Temporal lobe (tissue), 2 donors: ENCODE results near the genes FANCF, CCDC34, LGR4, DNAJC24 and ELP4.

DNA sequence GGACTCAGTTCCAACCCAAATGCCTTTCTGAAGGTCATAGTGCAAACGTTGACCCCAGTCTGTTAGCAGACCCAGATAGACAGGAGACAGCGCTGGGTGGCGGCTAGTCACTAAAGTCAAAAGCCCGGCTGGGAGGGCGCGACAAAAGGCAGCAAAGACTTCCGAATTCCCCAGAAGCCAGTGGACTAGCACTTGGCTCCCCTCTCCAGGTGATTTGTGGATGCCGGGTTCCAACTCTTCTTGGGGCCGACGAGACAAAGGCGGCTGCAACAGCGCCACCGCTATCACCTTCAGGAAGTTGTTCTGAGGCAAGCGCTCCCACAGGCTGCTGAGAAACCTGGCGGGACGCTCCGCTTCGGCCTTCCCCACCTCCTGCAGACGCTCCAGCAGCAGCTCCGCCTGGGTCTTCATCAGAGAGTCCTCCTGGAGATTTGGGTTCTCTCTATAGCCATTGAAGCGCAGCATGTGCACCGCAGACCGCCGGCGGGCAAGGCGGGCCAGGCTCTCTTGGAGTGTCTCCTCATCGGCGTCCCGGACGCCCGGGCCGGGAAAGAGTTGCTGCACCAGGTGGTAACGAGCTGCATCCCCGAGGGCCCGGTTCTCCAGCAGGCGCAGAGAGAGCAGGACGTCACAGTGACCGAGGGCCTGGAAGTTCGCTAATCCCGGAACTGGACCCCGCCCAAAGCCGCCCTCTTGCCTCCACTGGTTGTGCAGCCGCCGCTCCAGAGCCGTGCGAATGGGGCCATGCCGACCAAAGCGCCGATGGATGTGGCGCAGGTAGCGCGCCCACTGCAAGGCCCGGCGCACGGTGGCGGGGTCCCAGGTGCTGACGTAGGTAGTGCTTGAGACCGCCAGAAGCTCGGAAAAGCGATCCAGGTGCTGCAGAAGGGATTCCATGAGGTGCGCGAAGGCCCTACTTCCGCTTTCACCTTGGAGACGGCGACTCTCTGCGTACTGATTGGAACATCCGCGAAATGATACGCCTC is at the start of gene FANCF:
Gene FANCF (minus strand): TSS at position 910 of the 986 bp plus-strand sequence.
- RAMPAGE, long total RNA, result no peak

DNA sequence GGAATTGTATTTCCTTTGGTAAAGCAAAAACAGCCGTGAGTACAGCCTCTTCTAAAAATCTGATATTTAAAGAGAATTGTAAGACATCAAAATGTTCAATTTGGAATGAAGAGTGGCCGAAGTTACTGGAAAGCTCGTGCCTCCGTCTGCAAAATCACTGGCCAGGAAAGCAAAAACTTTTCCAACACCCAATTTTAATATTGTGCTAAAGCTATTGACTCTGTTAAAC is 303 bp upstream of the GAS2 start:
- RAMPAGE, long total RNA, result no peak

DNA sequence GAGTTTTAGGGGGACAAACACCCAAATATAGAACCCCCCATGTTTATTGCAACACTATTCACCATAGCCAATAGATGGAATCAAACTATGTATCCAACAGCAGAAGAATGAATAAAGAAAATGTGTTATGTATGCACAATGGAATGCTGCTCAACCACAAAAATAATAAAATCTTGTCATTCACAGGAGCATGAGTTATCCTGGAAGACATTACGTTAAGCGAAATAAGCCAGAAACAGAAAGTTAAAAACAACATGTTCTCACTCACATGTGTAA is 908.2 kb upstream of the ANO3 start:
- RAMPAGE, long total RNA, result no peak

GRCh38 chr11:25924512-25924782 is 407.5 kb upstream of the ANO3 start:
- RAMPAGE, long total RNA, result no peak

GRCh38 chr11:26188521-26189100 is 143.3 kb upstream of the ANO3 start:
- RAMPAGE, long total RNA, result no peak

DNA sequence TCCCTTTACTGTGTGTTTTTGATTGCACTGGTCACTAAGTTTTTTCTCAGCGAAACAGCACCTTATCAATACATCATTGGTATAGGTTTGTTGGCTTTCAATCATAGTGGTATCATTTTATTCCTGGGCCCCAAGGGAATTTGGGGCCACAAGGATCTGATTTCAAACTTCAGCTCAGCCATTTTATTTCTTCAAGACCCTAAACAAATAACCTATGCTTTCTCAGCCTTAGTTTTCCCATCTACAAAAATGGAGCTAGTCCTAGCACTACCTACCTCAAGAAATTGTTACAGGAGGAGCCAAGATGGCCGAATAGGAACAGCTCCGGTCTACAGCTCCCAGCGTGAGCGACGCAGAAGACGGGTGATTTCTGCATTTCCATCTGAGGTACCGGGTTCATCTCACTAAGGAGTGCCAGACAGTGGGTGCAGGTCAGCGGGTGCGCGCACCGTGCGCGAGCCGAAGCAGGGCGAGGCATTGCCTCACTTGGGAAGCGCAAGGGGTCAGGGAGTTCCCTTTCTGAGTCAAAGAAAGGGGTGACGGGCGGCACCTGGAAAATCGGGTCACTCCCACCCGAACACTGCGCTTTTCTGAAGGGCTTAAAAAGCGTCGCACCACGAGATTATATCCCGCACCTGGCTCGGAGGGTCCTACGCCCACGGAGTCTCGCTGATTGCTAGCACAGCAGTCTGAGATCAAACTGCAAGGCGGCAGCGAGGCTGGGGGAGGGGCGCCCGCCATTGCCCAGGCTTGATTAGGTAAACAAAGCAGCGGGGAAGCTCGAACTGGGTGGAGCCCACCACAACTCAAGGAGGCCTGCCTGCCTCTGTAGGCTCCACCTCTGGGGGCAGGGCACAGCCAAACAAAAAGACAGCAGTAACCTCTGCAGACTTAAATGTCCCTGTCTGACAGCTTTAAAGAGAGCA is 143.3 kb downstream of the CCDC34 start:
- RAMPAGE, long total RNA, result no peak

- RAMPAGE, long total RNA, result no peak
Observed at GRCh38 chr11:27362495-27363768, at the start of gene CCDC34. CCDC34 (minus strand) TSS chr11:27363215.

DNA sequence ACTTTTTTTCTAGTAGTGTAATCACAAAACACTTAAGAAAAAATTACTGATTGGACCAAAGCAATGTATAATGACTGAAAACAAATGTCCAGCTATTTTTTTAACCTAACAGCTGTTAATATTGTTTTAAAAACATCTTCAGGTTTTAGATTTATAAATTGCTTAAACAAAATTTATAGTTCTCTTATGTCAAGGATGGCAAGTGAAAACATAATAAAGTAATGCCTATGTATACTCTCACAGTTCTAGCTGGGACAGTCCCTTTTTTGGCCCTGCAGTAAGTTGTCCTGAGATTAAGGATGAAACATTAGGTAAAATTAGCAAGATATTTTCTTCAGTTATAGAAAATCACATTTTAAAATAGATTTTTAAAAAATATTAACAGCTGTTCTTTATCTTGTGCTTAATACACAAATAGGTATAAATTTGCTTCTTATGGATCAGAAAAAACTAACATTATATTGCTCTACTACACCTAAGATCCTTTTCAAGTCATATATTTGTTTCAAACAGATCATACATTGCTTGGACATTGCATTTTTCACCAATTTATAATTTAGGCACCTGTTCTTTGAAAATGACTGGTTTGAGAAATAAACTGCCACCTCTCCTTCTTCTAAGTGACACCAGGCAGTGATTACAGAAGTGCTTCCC is 4.2 kb upstream of the CCDC34 start:
- RAMPAGE, long total RNA, result no peak

DNA sequence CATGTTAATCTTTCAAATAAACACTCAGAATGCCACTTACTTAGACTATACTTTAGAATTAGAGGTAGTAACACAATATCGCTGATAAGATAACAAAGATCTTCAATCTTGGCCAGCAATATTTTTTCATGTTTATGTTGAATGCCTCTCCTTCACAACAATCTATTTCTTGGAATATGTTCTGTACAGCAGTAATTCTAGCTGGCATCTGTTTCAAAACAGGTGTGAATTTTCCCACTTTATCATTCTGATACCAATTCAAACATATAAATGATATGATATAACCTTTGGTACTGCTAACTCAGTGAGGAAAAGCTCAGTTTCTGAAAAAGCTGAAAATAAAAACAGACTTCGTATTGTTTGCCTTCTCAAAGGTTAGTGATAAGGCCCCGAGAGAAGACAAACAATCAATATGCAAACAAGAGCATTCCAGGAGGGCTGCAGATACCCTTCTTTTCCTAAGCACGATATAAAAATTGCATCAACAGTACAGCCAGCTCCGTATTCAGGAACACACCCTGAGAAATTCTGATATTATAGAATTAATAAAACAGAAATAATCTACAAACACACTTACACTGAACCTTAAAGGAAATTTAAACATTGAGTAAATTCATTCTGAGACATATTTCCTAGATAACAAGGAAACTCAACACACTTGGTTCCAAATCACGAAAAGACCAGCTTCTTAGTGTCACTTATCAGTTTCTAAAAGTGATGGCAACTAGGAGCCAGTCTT is 11.2 kb upstream of the CCDC34 start:
- RAMPAGE, long total RNA, result no peak

DNA sequence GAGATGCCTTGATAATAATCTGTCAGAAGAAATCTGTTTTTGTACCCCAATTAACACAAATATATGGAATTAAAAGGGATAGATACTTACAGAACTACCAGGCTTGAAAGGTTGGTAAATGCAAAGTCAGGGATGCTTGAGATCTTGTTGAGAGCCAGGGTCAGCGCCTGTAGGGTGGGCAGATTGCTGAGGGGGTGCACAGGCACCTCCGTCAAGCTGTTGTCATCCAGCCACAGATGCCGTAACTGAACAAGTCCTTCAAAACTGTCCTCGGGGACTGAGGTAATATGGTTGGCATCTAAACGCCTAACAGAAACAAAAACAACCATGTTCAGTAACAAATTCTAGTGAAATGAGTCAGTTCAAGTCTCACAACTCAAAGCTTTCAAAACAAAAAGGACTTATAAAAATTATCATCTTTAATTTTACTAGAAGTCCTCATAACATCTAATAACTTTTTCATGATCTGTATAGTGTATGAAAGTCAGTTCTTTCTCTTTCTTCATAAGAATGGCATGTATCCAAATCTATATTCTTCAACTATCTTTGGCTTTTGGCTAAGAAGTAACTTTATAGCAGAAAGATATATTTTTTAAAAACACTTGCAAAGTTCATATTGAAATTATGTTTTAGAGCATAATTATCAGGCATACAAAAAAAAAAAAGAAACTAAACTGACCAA is 22.3 kb upstream of the CCDC34 start:
- RAMPAGE, long total RNA, result no peak

GRCh38 chr11:27472369-27473341 is at the start of gene LGR4:
LGR4 (minus strand) TSS chr11:27472790.
- RAMPAGE, long total RNA, result no peak

DNA sequence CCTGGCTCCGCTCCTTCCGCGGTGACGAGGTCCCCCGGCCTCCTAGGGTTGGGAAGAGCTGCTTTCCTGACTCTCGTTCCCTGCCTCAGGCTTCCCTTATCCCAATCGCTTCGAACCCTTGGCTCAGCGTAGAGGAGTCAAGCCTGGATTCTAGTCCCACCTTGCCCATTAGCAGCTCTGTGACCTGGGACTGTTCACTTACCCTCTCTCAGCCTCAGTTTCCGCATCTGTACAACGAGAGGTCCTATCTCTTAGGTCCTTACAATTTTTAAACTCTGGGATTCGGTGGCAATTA is 312 bp upstream of the LIN7C start:
- RAMPAGE, long total RNA, result no peak

GRCh38 chr11:27718201-27718847 is 18.1 kb upstream of the BDNF start:
- RAMPAGE, long total RNA, result no peak

DNA sequence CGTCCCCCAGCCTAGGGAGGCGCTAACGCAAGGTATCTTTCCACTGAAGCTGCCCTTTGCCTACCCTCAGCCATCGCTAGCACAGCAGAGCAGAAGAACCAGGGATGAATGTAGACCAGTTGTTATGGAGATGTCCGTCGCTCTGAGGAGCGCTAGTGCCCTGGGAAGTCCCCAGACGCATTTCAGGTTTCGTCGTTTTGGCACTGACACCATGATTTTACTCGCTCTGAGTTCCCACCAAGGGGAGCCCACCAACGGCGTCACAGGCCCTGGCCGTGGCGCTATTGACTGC is 22.7 kb upstream of the BDNF start:
- RAMPAGE, long total RNA, result no peak

DNA sequence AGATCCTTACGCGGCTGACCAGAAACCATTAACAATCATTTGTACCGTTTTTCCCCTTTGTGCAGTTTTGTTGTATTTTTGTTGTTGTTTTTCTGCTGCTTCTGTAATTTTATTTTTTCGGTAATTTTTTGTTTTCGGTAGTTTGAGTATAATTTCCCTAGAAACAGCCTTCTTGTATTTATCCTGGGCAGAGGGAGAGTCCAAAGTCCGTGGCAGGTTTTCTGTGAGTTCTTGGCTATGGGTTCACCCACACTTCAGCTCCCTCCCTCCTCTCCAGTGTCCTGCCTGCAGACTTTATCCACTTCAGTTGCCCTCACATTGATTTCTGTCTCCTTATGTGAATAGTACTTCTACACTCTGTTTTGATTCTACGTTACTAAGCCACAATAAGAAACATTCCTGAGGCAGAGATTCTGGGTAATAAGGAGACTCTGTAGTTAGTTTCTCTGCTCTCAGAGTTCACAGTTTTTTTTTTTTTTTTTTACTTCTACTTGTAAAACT is 868.5 kb downstream of the METTL15 start:
- RAMPAGE, long total RNA, result no peak

GRCh38 chr11:30434820-30435607 is 112.1 kb downstream of the ARL14EP start:
- RAMPAGE, long total RNA, result no peak

- RAMPAGE, long total RNA, result no peak
Observed at GRCh38 chr11:30549498-30550025, 36.6 kb downstream of the MPPED2 start.

GRCh38 chr11:30832333-30832654 is 246.1 kb upstream of the MPPED2 start:
- RAMPAGE, long total RNA, result no peak

- RAMPAGE, long total RNA, result no peak
Observed at GRCh38 chr11:31369474-31370417, at the start of gene DNAJC24. DNAJC24 (plus strand) TSS chr11:31369860.

GRCh38 chr11:31509312-31510314 is at the start of gene ELP4:
ELP4 (plus strand) TSS chr11:31509767.
- RAMPAGE, long total RNA, result start-site peak on the plus strand at chr11:31509863-31509922, 23 and 19 reads in 2 replicates